Measurements from ENCODE around the genes RPL21 and LNX2.

GRCh38 chr13:26784711-26785283, 24.2 kb upstream of the GPR12 start:
- RRBS: no CpG with 5 or more reads among the region's 7 CpGs

- RRBS: no CpG with 5 or more reads among the region's 13 CpGs
Measured at GRCh38 chr13:26954635-26955509, 194.3 kb upstream of the GPR12 start.

- RRBS: no CpG with 5 or more reads among the region's 5 CpGs
Measured at GRCh38 chr13:27100299-27100902, 71.2 kb downstream of the USP12 start.

DNA sequence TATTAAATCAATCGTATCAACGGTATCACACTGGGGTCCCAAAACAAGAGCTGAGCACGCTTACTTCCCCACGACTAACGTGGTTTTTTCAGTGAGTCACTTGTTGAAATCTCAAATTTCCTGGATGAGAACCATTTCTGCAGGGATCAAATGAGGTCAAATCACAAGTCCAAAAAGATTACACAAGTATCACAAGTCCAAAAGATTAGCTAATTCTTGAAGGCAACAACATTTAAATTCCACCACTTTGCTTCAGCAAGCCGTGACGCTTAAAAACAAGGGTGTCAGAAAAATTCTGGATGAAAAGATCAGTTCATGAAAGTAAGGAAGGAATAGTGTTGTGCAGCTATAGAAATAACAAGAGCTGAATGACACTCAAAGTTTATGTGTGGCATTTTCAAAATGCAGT, 40.9 kb downstream of the USP12 start:
- RRBS: no CpG with 5 or more reads among the region's 7 CpGs

- RRBS: no CpG with 5 or more reads among the region's 8 CpGs
Measured at GRCh38 chr13:27137590-27138235, 33.9 kb downstream of the USP12 start.

DNA sequence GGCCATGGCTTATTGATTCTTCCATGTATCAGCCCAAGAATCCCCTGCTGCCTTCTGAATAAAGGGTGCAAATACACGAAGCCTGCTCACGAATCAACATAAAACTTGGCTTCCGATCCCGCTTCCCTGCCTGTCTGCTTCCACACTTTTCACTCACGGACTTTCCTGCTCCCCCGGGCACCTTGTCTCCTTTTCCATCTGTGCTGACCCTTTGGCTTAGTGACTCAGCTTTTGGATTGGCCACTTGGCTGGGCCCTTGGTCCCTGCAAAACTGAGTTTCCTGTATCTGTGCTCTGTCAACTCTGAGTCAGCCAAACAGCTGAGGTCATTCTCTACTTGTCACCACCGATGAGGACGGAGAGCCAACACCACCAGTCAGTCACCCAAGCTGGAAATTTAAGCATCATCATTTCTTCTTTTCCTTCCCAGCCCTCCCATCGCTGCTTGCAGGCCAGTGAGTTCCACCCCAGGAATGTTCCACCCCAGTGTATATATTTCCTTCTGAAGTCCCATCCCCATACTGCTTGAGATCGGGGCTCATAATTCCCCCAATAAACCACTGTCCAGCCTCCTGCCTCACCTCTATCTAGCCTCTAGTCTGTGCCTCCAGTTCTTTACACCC, 11.4 kb upstream of the USP12 start:
- RRBS: no CpG with 5 or more reads among the region's 10 CpGs

DNA sequence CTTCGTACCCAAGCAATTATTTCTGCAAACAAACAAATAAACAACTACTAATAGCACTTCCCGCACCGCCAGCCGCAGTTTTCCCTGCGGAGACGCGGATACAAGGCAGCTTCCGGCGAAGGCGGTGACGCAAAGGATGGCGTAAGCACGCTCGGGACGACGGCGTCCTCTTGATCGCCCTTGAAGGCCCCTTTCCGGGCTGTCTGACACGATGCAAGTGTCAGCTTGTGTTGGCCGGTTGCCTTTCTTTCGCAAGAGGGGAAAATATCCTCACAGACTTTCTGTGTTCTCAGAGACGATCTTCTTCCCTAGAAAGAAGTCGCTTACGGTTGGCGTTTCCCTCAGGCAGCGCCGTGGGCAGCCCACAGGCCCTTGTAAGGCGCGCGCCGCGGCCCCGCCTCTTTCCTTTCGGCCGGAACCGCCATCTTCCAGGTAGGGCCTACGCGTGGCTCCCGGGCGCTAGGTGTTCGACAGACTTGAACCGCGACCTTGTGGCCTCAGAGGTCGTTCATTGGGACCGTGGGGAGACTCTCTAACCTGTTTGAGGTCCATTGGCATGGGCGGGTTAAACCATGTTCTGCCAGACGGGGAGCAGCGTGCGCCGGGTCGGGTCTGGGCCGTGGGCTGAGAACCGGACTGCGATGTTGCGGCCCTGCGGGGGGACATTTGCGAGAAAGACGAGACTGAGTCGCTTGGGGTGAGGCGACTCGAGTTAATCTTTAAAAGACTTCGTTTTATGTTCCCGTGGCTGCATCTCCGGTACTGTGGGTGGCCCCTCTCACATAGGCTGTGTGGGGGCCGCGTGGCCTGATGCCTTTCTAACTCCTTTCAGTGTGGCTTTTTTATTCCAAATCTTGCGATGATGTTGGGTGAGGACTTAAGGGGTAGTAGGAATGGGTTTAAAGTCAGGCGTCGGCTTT, at the start of gene RPL21:
RPL21 (plus strand) TSS at position 405 of the 920 bp plus-strand sequence.
- RRBS: 2% methylated on average over 8 of the region's 70 CpGs

DNA sequence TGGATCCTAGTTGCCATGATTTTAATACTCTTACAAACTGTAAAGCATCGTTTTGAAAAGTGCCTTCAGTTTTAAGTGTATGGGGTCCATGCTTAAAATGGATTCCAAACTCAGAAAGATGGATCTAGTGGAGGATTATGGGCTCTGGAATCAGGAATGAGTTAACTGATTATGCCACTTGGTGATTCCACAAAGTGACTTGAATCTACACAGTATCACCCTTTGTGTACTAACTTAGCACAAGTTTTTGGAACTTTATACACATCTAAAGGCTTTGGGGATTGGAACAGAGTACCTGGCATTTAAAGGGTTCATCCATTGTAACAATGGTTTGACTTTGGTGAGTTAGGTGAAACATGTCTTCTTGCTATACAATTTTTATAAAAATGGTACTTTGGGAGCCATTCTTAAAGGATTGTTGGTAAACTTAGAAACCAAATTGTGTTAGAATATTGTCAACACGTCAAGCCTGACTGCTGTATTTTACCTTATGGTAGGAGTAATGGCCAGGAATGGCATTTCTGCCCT, 1.1 kb downstream of the RPL21 start:
- RRBS: no CpG with 5 or more reads among the region's 2 CpGs

DNA sequence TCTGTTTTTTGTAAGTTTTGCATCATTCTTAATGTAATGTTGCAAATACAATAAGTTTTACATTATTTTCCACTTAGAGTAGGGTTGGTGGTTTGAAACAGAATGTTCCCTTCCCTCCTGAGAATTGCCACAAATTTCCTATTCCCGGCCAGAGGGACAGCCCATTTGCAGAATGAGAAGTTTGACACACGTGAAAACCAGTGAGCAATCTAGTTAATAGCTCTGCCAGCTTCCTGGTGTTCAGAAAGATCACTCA, 28.1 kb downstream of the RASL11A start:
- RRBS: no CpG with 5 or more reads among the region's 2 CpGs

- RRBS: no CpG with 5 or more reads among the region's 12 CpGs
Measured at GRCh38 chr13:27353011-27353532, 71.3 kb upstream of the GTF3A start.

DNA sequence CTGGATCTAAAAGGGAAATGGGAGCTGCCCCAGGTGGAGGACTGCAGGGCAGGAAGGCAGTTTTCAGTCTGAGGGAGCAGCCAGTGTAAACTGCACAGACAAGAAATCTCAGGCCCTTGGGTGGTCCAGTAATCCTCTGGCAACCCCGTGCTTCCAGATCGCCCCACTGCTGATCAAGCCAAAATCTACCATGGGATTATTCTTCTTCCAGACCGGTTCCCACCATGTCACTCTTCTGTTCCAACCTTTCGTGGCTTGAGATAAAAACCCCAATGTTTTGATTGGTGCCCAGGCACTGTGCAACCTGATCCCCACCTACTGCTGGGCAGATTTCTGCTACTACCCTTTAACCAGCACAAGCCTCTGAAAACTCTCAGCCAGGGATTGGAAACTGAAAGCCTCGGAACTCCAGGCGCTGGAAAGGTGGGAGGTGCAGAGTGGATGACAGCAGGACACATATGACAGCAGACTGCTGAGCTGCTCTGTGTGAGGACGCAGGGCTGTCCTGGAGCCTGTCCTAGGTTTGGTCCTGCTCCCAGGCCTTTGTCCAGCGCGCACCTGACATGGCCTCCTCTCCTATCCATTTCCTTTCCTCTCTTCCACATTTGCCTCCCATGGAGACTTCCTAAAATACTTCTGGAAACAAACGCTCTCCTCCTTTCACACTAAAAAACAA, 68.6 kb upstream of the GTF3A start:
- RRBS: no CpG with 5 or more reads among the region's 10 CpGs

DNA sequence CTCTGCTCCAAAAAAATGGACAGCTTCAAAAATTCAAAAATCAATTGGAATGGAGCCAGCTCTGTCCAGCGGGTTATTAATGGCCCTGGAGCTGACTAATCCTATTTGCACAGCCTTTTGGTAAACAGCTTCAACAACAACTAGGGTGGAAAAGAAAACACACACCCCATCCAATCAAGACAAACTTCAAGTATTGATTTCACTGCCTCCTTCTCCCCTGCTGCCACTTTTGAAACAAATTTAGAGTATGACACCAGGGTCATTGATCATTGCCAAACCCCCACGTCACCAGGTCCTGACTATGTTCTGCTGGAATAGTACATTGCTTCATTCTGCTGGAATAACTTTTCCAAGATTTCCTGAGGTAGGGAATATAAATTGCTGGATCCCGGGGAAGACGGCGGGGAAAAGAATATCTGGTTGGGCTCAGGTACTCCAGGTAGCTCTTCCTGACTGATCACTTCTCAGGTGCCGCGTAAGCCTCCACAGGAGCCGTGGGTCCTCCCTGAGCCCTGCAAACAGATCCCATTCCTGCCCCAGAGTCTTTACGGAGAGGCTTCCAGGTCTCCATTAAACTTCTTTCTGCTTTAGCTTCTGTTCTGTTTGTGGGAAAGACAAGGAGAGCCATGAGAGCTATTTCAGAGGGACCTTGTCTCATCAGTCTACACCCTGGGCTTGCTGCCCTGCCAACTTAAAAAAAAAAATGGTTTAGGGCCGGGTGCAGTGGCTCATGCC, 56.7 kb upstream of the GTF3A start:
- RRBS: no CpG with 5 or more reads among the region's 10 CpGs

DNA sequence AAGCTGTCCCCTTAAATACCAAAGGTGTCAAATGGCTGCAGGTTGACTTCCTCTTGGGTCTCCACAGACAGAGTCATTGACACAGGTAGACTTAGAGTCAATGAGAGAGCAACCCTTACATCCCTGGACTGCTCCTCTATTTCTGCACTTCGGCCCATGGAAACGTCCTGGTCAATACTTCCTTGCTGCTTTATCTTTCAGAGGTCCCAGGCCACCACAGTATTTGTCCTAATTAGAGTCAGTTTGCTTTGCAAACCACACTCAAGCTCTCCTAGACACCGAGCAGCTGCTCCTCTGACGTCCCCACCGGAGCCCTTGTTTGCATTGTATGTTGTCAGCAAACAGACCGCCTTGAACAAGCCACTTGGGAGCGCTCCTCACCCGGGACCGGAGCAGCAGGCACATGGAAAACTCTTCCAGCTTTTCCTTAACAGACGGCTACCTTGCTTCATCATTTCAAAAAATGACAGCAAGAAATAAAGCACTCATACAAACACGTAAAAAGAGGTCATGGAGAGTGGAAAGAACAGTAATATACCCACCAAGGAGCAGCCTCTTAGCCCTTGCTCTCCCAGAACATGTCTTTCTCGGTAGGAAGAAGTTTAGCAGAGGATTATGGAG, 51.5 kb upstream of the GTF3A start:
- RRBS: 12% methylated on average over 3 of the region's 12 CpGs

GRCh38 chr13:27446925-27447646, 3.3 kb downstream of the MTIF3 start:
- RRBS: no CpG with 5 or more reads among the region's 9 CpGs

DNA sequence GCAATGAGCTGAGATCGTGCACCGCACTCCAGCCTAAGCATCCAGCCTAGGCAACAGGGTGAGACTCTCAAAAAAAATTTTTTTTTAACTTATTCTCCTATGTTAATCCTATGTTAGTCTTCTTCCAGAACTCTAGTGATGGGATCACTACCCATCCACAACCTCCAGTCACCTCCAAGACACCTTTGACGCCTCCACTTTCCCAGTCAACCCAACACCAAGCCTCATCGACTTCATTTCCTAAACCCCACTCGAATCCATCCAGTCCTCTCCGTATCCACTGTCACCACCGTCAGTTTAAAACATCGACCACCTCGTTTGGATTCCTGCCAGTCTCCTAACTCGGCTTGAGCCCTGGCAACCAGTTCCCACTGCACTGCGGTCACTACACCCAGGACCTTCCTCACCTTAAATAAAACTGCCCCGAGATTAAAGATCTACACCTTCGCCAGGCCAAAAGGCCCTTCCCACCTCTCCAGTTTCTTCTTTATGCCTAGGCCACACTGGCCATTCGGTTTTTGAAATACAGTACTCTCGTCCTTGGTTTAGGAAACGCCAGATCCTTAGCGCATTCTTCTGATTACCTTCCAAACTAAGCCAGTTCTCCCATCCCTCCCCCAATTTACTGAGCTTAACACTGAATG, 1.3 kb downstream of the MTIF3 start:
- RRBS: no CpG with 5 or more reads among the region's 17 CpGs

DNA sequence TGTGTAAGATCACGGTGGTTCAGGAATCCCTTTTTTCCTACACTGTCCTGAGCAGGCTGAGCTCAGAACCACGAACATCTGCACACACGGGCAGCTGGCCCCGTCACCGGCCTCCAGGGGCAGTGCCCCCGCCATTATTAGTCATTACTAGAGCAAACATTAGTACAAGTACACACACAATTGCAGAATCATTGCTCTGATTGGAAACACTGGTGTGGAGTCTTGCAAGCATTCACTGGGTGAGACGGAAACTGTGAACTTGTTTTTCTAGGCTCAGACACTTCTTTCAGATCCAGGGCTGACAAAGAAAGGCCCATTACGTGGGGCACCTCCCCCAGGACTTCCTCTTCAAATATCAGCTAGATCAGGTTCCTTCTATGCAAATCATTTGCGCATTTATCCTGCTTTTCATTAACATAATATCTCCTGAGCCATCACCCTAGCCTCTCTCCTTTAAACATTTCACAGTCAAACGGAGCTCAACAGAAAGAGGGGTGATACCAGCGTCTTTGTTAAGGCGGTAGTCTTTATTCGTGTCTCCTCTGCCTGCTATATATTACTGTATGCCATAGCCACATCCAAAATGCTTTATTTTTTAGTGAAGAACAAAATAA, 27.0 kb upstream of the MTIF3 start:
- RRBS: no CpG with 5 or more reads among the region's 13 CpGs

DNA sequence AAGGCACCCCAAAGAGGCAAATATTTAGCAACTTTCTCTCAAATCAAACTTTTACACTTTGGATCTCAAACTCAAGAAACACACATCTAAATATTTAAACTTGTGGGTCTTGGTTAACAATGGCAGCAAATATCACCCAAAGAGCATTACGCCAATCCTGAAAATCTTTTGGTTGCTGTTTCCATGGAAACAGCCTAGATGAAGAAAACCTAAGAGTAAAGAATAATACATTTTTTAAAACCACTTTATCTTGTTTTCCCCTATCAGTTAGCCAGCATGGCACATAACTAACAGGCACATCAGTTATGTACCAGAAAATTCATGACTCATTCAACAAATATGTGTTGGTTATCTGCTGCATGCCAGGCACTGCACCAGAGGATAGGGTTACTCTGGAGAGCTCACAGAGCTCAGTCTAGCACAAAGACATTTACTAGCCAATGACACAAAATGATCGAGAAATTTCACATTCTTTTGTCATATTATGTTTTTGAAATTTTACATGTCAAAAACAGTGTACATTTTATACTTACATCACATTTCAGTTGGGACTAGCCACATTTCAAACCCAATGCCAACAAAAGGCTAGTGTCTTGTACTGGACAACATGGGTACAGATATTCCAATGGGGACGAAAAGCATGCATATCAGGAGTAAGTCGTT, 20.4 kb downstream of the LNX2 start:
- RRBS: no CpG with 5 or more reads among the region's 4 CpGs

GRCh38 chr13:27619729-27620647, at the start of gene LNX2:
Gene LNX2 (minus strand): TSS chr13:27620529.
- RRBS: 2% methylated on average over 44 of the region's 82 CpGs

GRCh38 chr13:27621993-27622615, 412 bp downstream of the POLR1D start:
- RRBS: no CpG with 5 or more reads among the region's 23 CpGs

DNA sequence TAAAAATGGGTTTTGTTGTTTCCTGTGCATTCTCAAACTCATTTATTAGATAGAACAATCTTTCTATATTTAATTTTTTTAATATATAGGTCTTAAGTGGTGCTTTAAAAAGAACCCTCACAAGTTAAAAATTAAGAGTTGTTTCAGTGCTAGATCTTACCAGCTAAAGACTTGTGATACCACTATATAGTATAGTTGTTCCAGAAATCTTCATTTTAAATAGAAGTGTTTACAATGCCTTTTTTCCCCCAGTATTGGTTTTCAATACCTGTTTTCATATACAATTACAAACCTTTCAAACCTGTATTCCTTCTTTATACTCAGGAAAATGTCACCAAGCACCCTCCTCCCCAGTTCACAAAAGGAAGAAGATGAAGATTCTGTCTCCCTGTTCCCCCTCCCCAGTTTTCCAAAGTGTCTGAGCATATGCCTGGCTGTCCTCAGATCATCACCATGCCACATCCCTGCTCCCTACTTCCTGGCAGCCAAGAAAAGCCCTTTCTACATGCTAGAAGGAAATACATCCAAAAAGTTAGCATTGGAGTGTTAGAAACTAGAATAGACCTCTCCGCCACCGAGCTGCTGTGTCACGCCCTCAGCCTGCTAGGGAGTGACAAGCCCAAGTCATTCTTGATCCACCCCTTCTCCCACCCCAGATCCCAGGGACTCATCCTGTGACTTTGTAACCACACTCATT, 45.0 kb downstream of the POLR1D start:
- RRBS: no CpG with 5 or more reads among the region's 3 CpGs